Renal cortical epithelial cell (primary cell): ENCODE measurements around the genes CCDC117 and GAS2L1.

- RRBS, result no CpG with 5 or more reads among the region's 1 CpG
These were observed 200.0 kb downstream of the TTC28 start for GRCh38 chr22:28479504-28480208.

GRCh38 chr22:28547627-28548401, 131.8 kb downstream of the TTC28 start:
- RRBS, result no CpG with 5 or more reads among the region's 7 CpGs

- RRBS, result no CpG with 5 or more reads among the region's 3 CpGs
These were observed 30.9 kb downstream of the CHEK2 start for GRCh38 chr22:28710494-28711305.

DNA sequence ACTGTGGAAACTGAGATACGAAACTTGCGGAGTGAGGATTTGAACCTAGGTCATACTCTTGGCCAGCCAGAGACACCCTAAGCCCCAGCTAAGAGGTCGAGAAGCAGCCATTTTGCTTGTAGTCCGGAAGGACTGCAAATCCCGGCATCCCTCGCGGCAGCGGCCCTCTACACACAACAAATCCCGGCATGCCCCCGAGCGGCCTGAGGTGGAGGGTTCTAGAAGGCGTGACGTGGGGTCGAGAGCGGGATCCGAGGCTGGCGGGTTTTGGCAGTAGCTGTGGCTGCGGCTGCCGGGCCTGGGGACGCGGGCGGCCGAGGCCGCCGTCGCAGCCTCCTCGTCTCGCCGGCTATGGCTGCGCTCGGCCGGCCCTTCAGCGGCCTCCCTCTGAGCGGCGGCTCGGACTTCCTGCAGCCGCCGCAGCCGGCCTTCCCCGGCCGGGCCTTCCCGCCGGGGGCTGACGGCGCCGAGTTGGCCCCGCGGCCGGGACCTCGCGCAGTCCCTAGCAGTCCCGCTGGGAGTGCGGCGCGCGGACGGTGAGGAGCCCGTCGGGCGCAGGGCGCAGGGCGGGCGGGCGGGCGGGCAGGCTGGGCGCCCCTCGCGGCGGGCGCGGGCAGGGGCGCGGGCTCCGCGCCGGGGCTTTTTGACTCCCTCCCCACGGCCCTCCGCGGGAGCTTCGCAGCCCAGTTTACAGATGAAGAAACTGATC, at the start of gene CCDC117:
CCDC117 (plus strand) TSS at position 197 of the 709 bp plus-strand sequence.
- RRBS, result 1% methylated on average over 25 of the region's 80 CpGs

GRCh38 chr22:28795608-28795916, 23.1 kb downstream of the CCDC117 start:
- RRBS, result no CpG with 5 or more reads among the region's 1 CpG

GRCh38 chr22:28812519-28812825, 40.0 kb downstream of the CCDC117 start:
- RRBS, result no CpG with 5 or more reads among the region's 5 CpGs

DNA sequence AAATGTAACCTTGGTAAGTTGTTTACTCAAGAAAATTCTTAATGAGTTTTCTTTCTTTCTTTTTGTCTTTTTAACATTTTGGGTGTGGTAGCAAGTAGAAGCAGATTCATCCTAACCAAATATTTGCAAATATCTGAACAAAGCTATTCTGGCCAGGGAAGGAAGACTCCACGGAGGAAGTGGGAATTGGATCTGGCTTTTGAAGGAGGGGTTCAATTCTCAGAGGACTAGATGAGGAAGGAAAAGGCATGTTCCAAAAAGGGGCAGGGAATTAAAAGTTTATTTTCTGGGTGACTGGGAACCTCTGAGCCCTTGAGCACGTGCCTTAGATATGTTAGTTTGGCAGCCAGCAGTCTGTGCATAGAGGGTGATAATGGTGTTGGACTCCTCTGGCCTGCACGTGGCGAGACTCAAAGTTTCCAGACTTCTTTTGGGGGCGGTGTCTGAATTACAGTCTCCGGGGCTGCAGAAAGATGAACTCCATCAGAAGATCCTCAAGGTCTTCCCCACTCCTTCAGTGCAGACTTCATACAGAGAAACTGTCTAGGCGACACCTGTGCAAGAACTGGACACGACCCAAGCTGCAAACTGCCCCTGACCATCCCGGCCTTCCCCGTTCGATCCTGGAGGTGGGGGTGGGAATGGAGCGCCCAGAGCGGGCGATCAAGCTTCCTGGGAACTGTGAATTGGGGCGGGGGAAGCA, 883 bp upstream of the ZNRF3 start:
- RRBS, result no CpG with 5 or more reads among the region's 15 CpGs

GRCh38 chr22:28923652-28924448, 40.5 kb downstream of the ZNRF3 start:
- RRBS, result 10% methylated on average over 7 of the region's 22 CpGs

- RRBS, result no CpG with 5 or more reads among the region's 9 CpGs
These were observed 43.6 kb downstream of the C22orf31 start for GRCh38 chr22:29017645-29018741.

GRCh38 chr22:29269074-29269305, 922 bp downstream of the EWSR1 start:
- RRBS, result under 1% methylated on average over 3 of the region's 14 CpGs

GRCh38 chr22:29288885-29289910, 17.3 kb upstream of the GAS2L1 start:
- RRBS, result no CpG with 5 or more reads among the region's 6 CpGs

- RRBS, result no CpG with 5 or more reads among the region's 11 CpGs
These were observed 5.3 kb upstream of the GAS2L1 start for GRCh38 chr22:29300816-29301837.

- RRBS, result 1% methylated on average over 41 of the region's 87 CpGs
These were observed at the start of gene GAS2L1 for GRCh38 chr22:29306050-29307190. Gene GAS2L1 (plus strand): TSS chr22:29306650.

GRCh38 chr22:29380216-29381017, 8.0 kb downstream of the AP1B1 start:
- RRBS, result 100% methylated on average over 1 of the region's 9 CpGs

DNA sequence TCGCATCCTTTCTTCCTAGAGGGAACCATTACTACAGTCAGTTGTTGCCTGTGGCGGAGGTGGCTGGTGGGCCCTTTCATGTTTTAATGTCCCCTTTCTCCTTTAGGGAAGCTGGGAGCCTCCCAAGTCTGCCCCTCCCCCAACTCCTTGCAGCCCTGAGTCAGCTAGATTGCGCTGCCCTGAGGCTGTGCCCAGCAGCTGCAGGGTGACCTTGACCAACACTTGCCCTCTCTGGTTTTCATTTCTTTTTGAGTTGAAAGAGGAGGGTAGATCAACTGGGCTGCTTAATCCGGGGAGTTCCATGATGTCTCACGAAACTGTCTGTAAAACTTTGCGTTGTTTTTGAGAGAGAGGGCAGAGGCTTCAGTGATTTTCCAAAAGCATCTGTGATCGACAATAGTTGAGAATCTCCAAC, 1.7 kb downstream of the NEFH start:
- RRBS, result no CpG with 5 or more reads among the region's 7 CpGs

DNA sequence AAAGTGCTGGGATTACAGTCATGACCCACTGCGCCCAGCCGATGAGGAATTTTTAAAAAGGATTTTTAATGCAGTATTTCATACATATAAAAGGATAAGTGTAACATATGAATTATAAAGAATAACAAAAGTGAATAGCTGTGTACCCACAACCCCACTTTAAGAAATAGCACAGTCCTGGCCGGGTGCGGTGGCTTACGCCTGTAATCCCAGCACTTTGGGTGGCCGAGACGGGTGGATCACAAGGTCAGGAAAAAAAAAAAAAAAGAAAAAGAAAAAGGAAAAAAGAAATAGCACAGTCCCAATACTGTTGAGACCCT, 54.3 kb upstream of the CABP7 start:
- RRBS, result no CpG with 5 or more reads among the region's 7 CpGs

DNA sequence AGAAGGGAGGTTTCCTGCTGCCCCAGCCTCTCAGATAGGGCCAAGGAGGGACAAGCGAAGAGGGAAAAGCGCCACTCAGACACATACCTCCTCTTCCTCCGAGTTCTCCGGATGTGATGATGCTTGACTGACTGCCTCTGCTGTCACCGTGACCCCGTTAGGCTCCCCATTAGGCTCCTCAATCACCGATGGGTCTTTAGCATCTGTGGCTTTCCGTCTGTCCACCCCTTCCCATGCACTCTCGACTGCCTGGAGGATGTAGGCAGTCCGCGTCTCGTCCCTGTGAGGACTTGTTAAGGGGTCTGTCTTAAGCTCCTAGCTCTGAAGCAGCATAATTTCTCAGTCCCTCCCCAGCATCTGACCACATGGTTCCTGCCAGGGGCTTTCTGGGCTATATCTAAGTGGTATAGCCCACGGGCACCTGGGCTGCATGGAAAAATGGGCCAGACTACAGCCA, 33.5 kb downstream of the ASCC2 start:
- RRBS, result no CpG with 5 or more reads among the region's 13 CpGs

- RRBS, result no CpG with 5 or more reads among the region's 15 CpGs
These were observed 13.3 kb downstream of the ASCC2 start for GRCh38 chr22:29824725-29825245.

- RRBS, result no CpG with 5 or more reads among the region's 9 CpGs
These were observed 7.5 kb downstream of the ASCC2 start for GRCh38 chr22:29830435-29831048.

GRCh38 chr22:30020365-30021329, 59.6 kb upstream of the HORMAD2 start:
- RRBS, result no CpG with 5 or more reads among the region's 17 CpGs